Jejunum (tissue), 1 donor: ENCODE data around the genes C1QL2 and RALB.

DNA sequence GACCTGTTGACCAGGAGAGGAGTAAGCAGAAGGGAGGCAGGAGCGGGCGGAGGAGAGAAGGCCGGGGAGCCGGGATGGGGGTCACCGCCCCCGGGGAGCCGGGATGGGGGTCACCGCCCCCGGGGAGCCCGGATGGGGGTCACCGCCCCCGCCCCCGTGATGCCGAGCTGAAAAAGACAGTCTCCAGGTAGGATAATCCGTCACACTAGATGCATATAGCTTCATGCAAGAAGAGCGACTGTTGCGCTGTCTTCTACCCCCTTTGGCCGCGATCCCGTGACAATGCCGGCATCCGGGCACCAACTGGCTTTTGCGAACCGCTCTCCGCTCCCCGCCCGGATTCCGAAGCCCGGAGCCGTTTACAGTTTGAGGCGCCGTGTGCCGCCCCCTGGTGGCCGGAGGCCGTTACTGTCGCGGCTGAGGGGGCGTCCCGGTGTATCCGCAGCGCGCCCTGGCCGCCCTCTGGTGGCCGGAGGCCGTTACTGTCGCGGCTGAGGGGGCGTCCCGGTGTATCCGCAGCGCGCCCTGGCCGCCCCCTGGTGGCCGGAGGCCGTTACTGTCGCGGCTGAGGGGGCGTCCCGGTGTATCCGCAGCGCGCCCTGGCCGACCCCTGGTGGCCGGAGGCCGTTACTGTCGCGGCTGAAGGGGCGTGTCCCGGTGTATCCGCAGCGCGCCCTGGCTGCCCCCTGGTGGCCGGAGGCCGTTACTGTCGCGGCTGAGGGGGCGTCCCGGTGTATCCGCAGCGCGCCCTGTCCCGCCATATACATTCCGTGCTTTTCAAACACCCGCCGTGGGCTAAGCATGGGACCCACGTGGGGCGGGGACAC lies 89.6 kb downstream of the ACTR3 start:
- PRO-cap = no peak

DNA sequence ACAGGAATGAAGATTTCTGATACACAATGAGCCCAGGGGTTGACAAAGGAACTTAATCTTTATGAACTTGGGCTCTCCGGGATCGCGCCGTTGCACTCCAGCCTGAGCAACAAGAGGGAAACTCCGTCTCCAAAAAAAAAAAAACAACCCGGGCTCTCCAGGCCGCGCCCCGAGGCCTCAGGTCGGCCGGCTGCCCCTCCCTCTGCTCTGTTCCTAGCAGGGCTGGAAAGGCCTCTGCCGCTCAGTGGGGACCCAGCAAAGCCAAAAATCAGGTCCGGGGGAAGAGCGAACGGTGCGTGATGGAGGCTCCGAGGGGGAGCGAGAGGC lies 219.4 kb downstream of the DPP10 start:
- PRO-cap = no peak

DNA sequence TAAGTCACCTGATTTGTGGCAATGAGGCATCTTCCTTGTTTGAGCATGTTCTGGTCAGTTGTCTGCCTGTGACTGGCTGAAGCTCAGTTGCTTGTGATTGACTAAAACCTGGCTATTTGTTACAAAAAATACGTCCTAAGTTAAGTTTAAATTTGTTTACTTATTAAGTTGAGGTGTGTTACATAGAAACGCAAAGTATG lies 746.0 kb upstream of the DDX18 start:
- PRO-cap = no peak

- PRO-cap = no peak
Observed at GRCh38 chr2:117917220-117917690, 96.6 kb downstream of the CCDC93 start.

- PRO-cap = no peak
Observed at GRCh38 chr2:118016546-118017400, 2.9 kb upstream of the CCDC93 start.

- PRO-cap = unidirectional peak, plus-strand start at chr2:118604592
Observed at GRCh38 chr2:118604271-118604878, 243.1 kb downstream of the EN1 start.

GRCh38 chr2:119158657-119158980 lies at the start of gene C1QL2:
C1QL2 (minus strand) TSS chr2:119158751.
- PRO-cap = no peak

GRCh38 chr2:119262937-119263602 lies 39.4 kb downstream of the STEAP3 start:
- PRO-cap = no peak

DNA sequence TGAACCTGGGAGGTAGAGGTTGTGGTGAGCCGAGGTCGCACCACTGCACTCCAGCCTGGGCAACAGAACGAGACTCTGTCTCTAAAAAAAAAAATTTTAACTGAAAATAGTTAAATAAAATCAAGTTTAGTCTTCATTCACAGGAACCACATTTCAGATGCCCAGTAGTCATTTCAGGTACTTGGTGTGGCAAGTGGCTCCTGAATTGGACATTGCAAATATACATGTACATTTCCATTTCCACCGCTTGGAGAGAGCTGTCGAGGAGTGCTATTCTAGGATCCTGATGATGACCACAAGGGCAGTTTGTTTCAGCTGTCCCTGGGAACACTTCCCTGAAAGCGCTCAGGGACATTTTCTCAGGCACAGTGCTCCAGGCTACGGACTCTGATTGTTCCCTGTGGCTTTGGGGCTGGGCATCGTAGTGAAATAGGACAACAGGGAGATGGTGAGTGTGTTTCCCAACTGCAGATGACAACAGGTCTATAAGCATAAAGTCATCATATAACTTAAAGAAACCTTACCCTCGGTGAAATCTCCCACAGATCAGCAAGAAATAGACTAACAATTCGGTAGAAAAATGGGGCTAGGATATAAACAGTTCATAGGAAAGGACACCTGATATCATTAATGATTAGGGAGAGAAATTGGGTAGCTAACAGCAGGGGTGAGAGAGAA lies 3.1 kb downstream of the DBI start:
- PRO-cap = no peak

DNA sequence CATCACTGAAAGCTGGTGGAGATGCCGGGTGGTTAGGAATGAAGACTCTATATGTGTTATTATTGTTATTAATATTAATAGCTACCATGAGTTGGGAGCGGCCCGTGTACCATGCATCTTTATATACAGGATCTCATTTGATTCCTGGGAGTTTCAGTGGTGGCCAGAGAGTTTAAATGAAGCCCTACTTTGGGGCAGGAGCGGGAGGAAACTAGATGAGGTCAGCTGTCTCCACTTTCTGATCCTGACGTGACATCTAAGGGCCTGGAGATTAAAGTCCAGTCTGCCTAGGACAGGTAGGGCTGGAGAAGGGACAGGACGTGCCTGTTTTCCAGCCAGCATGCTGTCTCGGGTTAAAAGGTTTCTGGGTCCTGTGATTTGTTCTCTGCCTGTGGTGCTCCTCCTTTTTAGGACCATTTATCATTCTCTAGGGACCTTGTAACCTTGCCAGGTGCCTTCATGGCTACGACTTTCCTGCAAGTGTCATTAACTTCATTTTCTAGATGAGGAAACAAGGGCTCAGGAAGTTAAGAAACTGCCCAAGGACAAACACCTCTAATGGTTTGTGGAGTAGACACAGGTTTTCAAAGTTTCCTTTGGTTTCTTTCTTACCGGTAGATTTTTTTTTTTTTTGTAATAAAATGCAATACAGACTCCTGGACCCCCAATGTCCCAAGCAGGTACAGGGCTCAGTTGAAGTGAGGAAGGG lies 2.3 kb downstream of the TMEM37 start:
- PRO-cap = bidirectional peak, plus-strand start at position 281 of the sequence, minus-strand start at position 246 of the sequence

DNA sequence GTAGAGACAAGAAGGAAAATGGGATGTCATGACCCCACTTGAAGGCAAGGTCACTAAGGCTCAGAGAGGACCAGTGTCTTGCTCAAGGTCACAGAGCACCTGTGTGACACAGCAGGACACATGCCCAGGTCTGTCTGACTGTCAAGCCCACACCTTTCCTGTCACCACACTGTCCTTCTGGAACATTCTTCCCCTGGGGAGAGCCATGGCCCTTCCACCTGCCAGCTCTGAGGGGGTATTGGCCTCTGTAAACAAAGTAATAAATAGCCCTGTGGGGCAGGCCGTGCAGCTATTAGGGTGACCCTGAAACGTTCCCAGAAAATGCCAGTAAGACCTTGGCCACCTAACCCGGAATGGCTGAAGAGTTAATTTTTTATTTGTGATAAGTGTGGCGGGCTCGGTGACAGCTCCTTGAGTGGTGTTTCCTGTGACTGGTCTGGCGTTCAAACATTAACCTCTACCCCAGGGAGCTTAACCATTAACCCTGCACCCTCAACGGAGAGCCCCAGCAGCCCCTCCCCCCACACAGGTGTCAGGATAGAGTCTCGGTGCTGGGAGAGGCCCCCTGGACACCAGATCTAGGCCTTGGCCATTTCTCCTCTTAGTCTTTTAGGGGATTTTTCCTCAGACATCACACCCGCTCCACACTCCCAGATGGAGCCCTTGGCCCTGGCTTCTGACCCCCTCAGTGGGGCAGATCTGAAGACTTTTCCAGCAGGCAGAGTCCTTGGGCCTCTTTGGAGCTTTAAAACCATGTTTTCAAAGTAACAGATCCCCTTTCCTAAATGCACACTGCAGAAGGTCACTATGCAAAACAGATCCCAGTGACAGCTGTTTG lies 36.7 kb downstream of the SCTR start:
- PRO-cap = bidirectional peak, plus-strand start at position 535 of the sequence, minus-strand start at position 355 of the sequence

DNA sequence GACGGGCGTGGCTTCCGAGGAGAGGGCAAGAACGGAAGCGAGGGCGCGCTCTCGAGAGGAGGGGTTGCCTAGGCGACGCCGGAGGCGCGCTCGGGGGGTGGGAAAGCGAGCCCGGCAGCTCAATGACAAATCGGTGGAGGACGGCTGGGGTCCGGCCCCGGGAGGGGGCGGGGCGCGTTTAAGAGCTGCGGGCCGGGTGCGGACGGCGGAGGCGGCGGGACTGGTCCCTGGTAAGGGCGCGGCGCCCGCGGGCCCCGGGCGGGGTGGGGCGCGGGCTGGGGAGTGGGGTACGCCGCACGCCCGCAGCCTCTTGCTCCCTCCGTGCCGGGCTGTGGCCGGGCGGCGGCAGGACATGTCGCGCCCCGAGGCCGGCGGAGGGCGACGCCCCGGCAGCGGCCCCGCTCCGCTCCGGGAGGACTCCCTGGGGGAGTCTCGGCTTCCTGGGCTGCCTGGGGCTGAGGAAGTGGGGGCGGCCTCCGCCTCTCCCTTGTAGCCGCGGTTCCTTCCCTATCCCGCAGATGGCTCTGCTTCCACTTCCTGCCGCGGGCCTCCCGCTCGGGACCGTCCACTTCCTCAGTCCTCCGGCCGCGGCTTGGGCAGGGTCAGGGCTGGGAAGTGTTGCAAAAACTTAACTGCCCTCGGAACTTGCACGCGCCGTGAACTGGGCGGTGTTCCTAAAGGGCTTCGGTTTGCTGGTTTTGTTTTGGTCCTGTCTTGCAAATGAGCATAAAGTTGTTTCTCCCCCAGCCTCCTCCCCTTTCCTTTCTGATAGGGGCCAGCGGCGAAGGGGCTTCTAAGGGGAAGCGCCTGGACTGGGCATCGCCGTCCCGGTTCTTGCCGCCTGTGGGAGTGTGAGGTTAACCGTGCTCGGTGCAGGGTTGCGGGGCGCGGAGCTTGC lies at the start of gene RALB:
TSS of gene RALB (plus strand) at position 102 of the 898 bp plus-strand sequence.
- PRO-cap = bidirectional peak, plus-strand start at position 208 of the sequence, minus-strand start outside the sequence; bidirectional peak, plus-strand start at position 533 of the sequence, minus-strand start at position 594 of the sequence

DNA sequence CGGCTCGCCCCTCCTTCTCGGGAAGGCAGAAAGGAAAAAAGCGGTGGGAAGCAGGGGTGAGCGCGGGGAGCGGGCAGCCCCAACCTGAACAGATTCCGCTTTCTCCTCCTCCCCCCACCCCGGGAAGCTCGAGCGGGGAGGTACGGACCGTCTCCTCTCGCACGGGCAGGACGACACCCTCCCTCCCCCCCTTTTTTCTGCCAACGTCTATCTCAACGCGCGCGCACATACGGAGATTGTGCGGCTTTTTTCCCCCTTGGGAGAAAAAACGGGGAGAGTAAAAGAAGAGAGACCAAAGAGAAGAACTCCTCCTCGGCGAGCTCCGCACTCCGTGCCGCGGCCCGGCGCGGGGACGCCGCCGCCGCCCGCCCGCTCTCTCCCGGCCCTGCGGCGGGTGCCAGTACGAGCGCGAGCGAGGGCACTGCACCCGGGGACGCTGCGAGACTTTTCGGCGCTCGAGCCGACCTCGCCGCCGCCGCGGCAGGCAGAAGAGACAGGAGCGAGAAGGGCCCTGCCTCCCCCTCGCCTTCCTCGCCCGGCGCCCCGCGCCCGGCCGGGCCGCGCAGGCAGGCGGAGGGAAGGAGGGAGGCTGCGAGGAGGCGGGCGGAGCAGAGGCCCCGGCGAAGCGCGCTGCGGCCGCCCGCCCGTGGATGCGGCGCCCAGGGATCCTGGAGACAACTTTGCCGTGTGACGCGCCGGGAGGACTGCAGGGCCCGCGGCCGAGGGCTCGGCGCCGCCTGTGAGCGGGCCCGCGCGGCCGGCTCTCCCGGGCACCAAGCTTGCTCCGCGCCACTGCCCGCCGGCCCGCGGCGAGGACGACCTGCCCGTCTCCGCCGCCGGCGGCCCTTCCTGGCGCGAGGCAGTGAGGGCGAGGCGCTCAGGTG lies 934 bp upstream of the INHBB start:
- PRO-cap = no peak

DNA sequence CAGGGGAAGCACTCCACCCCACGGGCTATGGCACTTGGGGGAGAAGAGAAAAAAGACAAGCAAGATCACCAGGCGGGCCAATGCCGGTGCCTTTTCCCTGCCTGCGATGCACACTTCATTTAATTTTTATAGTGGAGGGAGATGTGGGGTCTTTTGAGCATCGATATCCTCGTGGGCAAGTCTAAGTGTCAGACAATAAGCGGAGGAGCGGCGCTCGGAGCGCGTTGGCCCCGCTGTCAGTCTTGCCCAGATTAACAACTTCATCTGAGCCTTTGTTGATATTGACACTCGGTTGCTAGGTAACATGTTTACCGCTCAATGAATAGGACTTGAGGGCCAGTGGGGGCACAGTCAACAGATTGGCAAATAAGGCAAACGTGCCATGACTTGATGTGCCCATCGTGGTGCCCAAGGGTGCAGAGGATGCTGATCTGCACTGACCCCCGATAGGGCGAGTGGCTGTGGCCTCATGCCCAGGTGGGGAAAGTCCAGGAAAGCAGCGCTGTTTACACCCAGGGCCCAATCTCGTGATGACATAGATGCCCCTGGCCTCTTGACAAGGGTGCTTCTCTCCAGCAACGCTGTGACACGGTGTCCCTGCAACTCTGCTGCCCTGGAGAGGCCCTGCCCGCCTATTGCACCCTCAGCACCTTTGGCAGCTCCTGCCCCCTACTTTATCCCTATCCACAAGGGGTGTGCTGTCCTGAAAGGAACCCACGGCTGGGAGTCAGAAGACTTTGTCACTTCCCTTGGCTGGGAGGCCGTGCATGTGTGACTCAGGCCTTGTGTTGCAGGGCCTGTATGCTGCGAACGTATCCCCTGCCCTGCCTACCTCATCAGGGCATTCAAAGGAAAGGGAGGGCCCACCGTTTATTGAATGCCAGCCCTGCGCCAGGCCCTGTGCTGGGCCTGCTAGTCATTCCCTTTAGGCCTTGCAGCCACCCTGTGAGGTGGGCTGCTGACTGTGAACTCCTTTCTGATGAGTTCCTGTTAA lies 157.9 kb downstream of the INHBB start:
- PRO-cap = no peak

- PRO-cap = unidirectional peak, plus-strand start at chr2:120654603
Observed at GRCh38 chr2:120654279-120655049, 81.2 kb upstream of the GLI2 start.

GRCh38 chr2:120818516-120818956 lies 82.9 kb downstream of the GLI2 start:
- PRO-cap = no peak

GRCh38 chr2:120845185-120845670 lies 109.6 kb downstream of the GLI2 start:
- PRO-cap = no peak

DNA sequence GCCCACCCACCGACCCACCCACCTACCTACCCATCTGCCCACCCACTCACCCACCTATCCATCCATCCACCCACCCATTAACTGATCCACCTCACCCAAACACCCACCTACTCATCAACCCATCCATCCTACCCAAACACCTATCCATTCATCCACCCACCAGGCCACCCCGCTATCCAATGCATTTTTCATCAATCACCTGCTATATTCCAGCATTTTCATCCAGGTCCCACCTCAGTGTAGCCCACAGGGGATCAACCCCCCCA lies 121.8 kb downstream of the GLI2 start:
- PRO-cap = no peak

DNA sequence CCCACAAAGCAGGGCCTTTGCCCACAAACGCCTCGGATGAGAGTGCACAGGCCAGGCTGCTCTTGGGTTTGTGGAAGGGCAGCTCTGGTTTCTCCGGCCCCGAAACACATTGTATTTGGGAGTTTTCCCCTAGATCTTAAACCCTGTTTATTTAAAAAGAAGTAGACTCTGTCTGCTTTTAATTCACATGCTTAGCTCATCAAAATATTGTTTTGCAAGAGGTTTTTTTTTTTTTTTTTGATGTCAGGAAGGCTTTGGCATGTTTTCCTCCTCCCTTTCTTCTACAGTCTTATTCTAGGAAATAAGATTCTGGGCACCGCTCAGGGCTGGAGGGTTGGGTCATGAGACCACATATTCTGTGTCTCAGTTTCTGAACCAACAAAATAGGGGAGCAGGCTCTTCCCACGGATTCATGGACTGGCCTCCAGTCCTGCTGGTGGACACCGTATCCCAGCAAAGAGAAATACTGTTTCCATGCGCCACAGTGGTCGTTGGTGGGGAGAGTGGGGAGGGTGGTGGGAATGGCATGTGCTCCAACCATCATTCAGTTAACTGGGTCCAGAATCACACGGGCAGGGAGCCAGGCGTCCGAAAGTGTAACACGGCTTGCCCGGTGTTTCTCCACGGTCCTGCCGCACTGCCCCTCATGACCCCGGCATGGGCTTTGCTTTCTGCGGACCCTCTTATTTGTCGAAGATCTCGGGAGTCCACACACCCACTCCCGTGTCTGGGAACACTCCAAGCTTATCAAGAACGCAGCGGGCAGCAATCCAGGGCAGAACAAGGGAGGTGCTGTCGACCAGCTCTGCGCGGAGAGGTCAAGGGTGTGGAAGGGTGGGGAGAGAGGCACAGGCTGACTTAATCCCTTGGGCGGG lies 176.6 kb downstream of the GLI2 start:
- PRO-cap = no peak

DNA sequence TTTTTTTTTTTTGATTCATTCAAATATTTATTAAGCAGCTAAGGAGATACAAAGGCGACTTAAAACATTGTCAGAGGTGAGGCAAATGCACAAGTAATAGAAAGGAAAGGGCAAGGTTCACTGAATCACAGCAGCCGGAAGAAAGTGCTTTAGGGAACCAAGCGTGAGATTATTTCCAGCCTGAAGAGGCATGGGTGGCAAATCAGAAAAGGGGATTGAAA lies 28.6 kb downstream of the NIFK start:
- PRO-cap = no peak